ENCODE data around the genes MMADHC, PRPF40A and ARL6IP6.

- PRO-cap, 2 experiments: no peak in any of the 2 experiments
Measured at GRCh38 chr2:148262728-148263706, 242.1 kb downstream of the MBD5 start.

DNA sequence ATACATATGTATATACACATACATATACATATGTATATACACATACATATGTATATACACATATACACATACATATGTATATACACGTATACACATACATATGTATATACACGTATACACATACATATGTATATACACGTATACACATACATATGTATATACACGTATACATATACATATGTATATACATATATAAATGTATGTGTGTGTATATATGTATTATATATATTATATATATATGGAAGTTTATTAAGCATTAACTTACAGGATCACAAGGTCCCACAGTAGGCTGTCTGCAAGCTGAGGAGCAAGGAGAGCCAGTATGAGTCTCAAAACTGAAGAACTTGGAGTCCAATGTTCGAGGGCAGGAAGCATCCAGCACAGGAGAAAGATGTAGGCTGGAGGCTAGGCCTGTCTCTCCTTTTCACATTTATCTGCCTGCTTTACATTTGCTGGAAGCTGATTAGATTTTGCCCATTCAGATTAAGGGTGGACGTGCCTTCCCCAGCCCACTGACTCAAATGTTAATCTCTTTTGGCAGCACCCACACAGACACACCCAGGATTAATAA is 299.0 kb upstream of the EPC2 start:
- PRO-cap, 2 experiments: no peak in any of the 2 experiments

DNA sequence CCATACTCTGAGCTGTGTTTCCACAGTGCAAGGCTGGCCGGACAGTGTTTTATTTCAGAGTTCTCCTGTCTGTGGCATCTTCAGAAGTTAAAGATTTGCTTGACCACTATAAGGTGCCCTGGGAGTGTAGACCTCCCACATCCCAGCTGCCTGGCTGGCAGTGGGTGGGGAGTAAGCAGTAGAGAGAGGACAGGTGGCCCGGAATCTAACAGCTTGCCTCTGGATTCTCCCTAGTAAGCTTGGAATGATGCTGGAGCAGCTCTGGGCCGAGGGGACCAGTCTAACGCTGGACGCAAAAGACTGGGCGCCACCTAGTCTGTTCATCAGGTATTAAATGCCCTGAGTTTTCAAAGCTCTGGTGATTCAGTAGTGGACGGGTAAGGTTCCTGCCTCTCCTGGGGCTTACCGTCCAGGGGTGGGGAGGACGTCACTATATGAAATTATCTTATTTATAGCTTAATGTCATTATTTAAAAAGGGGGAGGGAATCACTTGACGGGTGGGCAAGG is 687 bp upstream of the LYPD6B start:
- PRO-cap, 2 experiments: no peak in any of the 2 experiments

- PRO-cap, 2 experiments: no peak in any of the 2 experiments
Measured at GRCh38 chr2:149320057-149320588, 10.3 kb upstream of the LYPD6 start.

DNA sequence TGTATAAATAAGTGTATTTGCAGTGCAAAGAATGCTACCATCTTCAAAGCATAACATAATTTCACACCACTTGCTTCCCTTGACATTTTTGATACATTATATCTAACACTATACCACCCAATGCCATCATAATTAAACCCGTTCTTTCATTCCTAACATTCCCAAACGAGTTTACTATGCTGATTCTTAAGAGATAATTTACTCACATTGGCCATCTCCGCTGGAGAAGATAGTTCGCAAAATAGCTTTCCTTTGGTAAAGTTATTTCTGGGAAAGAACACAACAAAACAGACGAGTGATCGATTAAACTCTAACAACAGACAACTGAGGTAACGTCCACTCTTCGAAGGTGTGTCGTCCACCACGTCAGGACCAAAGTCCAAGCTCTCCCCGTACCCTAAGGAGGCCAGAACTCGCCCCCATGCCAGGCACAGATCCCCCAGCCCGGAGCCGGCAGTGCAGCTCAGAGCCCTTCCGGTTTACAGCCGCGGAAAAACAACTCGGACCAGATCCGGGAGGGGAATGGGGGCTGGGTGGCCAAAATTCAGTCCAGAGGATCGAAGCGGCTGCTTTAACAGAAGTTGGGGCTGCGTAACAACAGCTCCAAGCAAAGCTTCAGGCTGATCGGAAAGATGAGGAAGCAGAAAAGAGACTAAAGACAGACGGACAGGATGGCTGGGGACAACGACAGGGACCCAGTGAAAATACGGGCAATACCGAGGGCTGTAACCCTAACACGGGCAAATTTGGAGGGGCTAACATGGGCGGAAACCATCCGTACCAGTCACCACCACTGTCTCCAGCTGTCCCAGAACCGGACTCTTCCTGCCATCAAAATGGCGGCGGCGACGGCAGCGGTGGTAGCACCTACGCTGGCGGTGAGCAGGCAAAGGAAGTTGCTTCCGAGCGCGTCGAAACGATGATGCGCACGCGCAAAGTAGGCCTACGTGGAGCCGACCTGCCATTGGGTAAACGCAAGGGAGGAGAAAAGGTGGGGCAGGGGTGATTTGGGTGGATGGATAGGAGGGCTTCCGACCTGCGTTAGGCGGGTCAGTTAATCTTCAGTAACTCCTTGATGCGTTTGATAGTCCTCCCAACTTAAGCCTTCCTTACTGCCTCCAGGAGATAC is at the start of gene MMADHC:
MMADHC (minus strand) TSS at position 893 of the 1,129 bp plus-strand sequence.
- PRO-cap, 2 experiments: peak in 2 of 2 experiments; most common plus-strand start position 431 of the sequence (in 2); most common minus-strand start position 823 of the sequence (in 2)

GRCh38 chr2:149868582-149869018 is 281.0 kb upstream of the MMADHC start:
- PRO-cap, 2 experiments: no peak in any of the 2 experiments

DNA sequence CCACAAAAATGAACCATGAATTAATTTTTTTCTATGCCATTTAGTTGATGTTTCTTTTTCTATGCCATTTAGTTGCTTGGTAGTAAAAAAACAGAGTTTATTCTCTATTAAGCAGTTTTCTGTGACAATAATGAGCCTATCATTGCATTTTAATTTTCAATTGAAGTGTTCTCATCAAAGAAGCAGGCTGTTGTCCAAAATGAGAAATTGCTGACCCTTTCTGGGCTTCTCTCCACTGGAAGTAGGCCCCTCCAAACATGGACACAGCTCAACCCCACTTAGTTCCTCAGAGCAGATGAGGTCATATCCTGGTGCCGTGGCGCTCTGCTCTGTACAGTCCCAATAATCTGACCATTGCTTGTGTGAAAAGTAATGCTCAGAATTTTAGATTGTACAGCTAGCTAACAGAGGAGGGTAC is 156.6 kb upstream of the RND3 start:
- PRO-cap, 2 experiments: no peak in any of the 2 experiments

DNA sequence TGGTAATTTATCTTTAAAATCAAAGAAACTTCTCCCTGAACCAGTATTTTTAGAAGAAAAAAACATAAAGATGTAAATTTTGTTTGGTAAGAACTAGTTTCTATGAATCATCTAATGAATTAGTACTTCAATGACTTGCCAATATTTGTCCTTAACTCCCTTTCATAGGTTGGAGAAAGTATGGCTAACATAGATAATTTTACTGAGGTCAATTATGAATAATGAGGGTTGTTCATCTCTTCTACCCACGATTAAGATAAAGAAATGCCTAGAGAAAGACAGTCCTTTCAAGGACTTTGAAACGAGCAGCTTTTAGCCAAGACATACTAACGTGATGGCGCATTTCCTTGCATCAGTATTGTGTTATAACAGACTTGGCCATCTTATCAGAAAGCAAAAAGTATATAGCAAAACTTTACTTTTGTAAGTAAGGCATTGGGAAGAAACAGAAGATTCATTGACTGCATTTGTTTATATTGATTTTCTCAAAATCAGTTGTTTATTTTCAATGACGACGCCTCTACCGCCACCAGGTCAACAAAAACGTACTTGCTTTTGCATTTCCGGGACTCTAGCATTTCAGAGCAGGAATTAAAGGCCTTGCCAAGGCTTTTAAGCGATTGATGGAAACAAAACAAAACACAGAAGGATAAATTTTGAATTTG is 1.0 kb downstream of the RBM43 start:
- PRO-cap, 2 experiments: no peak in any of the 2 experiments

DNA sequence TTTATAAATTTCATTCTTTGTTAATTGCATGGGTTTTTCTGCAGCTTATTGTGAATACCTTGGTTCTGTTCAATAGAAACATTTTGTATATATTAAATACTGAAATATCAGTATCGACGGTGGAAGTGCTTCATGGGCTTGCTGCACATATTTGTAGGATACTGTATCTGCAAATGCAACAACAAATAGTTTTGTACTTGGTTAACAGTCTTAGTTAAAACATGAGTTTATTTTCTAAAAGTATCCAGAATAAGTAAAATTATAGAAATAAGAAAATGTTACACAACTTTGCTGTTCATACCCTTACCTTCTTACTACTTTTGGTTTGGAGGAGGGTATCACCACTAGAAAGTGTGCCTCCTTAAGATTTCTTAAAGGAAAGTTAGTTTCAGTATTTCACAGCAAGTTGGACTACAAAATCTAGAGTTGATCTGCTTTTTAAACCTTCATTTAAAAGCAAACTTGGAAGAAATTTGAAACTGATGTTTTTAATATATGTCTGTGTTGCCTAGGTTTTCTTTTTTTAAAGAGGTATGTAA is 66.2 kb downstream of the RIF1 start:
- PRO-cap, 2 experiments: no peak in any of the 2 experiments

DNA sequence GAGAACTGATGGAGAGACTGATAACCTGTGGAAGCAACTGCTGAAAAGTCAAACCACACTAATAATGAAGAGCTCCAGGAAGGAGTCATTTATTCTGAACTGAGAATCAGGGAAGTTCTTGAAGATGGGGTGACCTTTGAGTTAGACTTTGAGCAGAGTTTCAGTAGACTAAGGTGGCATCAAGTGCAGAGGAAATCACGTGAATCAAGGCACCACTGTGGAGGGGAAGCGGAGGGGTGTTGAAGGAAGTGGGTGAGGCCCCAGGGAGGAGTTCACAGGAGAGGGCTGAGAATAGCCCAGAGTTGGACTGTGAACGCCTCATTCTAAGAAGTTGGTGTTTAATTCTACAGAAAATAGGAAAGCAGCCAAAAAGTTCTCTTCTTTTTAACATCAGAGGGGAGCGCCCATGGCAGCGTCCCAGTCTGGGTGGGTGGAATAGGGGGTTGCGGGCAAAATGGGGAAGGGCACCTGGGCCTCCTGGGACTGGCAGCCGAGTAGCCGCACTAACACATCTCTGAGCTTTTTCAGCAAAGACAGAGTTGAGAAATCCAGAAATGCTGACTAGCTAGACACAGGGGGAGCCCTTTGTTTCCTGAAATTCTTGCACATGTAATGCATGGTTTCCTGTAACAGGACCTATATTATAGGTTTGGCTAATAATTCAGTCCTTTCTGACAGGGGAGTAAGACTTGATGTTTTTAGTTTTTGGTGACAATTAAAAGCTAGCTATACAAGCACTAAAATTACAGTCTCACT is 97.0 kb downstream of the NEB start:
- PRO-cap, 2 experiments: no peak in any of the 2 experiments

- PRO-cap, 2 experiments: no peak in any of the 2 experiments
Measured at GRCh38 chr2:152097300-152098273, 1.3 kb downstream of the CACNB4 start.

- PRO-cap, 2 experiments: no peak in any of the 2 experiments
Measured at GRCh38 chr2:152396656-152397086, 61.7 kb downstream of the FMNL2 start.

- PRO-cap, 2 experiments: no peak in any of the 2 experiments
Measured at GRCh38 chr2:152505405-152506079, 170.6 kb downstream of the FMNL2 start.

- PRO-cap, 2 experiments: no peak in any of the 2 experiments
Measured at GRCh38 chr2:152580834-152581389, 136.3 kb downstream of the PRPF40A start.

DNA sequence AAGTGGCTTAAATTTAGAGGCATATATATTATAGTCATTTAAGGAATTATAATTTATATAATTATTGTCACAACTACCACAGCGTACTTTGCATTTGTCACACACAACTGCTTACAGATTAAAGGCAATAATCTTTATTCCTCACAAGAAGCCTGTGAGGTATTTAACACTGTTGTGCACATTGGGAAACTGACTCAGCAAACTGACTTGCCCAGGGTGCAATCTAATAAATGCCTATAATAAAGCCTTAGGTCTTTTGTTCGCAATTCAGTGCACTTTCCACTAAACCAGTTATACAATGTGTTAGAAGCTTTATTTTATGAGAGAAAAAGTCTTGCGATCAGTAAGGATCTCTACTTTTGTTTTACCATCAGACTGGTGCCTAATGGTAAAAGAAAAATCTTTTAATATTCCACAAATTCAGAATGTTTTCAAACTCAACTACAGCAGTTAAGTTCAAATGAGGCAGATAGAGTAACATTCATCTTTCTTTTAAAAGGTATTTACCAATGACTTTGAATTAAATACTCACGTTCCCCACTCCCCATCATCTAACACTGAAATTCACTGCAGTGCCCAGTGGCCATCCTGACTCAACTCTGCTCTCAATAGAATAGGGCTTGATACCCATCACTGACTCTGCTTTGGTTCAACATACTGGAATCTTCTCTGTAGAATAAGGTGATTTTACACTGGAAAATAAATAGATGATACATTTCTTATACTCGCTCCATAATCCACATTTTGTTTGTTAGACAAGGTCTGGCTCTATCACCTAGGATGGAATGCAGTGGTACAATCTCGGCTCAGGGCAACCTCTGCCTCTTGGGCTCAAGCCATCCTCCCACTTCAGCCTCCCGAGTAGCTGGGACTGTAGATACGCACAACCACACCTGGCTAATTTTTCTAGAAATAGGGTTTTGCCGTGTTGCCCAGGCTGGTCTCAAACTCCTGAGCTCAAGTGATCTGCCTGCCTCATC is 66.6 kb downstream of the PRPF40A start:
- PRO-cap, 2 experiments: no peak in any of the 2 experiments

DNA sequence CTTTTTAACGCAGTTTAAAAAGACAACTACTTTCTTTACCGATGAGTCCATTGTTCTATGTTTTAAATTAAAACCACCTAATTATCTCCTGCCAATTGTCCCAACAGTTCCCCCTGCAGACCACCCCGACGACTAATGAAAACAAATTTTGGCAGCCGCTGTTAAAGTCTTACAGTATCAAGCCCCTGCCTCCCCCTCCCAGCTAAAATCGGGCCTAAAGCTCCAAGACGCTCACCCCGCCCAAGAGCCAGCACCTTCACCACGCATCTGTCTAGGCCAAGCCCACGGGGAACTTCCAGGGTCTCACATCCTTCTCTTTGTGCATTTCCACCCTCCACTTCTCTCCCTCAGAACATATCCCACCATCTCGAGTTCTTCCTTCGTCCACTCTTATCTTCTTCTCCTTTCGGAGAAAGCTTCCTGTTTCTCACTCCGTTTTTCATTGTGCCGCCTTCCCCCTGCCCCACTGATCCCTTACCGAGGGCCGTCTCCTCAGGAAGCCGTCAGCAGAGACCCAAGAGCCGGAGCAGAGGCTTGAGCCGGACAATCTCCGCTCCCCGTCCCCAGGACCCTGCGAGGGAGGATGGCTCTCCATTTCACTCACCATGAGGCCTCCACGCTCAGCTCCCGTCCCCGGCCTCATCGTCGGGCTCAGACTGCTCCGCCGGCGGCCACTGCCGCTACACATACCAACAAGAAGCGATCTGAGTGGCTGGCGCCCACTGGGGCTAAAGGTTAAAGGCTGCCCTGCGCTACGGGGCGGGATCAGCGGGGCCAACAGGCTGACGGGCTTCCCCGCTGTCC is at the start of gene PRPF40A:
PRPF40A (minus strand) TSS at position 710 of the 804 bp plus-strand sequence.
- PRO-cap, 2 experiments: peak in 2 of 2 experiments; most common minus-strand start position 682 of the sequence (in 2)

DNA sequence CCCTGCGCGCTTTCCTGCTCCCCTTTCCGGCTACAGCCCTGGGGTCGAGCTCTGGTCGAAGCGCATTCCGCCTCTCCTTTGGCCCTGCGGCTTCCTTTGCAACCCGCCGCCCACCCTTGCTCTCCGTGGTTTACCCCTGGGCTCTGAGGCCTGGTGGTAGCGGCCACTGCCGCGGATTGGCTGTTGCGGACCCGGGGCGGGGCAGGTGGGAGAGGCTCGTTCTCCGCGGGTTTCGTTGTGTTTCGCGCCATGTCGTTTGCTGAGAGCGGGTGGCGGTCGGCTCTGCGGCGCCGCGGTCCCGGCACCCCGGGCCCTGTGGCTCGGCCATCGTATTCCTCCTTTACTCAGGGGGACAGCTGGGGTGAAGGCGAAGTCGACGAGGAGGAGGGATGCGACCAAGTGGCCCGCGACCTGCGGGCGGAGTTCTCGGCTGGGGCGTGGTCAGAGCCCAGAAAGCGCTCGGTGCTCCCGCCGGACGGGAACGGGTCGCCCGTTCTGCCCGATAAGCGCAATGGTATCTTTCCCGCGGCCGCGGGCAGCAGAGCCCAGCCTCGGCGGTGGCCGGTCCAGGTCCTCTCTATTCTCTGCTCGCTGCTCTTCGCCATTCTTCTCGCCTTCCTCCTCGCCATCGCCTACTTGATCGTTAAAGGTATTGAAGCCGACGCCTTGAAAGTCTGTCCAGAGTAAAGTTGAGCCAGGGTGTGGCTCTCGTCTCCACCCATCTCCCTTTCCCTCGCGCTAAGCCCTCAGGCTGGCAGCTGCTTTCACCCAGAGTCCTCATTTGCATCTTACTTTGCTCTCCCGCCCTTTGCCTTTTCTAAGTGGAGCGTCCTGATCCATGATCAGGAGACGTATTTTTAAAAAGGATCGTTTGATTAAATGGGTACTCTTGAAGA is at the start of gene ARL6IP6:
ARL6IP6 (plus strand) TSS at position 245 of the 896 bp plus-strand sequence.
- PRO-cap, 2 experiments: peak in 2 of 2 experiments; most common plus-strand start position 262 of the sequence (in 2); most common minus-strand start position 118 of the sequence (in 2)

GRCh38 chr2:153592710-153593256 is 114.2 kb upstream of the RPRM start:
- PRO-cap, 2 experiments: no peak in any of the 2 experiments

- PRO-cap, 2 experiments: no peak in any of the 2 experiments
Measured at GRCh38 chr2:153872445-153872875, 738 bp downstream of the GALNT13 start.

- PRO-cap, 2 experiments: no peak in any of the 2 experiments
Measured at GRCh38 chr2:154206714-154206952, 334.9 kb downstream of the GALNT13 start.